ENCODE measurements around a stretch of chr11.

DNA sequence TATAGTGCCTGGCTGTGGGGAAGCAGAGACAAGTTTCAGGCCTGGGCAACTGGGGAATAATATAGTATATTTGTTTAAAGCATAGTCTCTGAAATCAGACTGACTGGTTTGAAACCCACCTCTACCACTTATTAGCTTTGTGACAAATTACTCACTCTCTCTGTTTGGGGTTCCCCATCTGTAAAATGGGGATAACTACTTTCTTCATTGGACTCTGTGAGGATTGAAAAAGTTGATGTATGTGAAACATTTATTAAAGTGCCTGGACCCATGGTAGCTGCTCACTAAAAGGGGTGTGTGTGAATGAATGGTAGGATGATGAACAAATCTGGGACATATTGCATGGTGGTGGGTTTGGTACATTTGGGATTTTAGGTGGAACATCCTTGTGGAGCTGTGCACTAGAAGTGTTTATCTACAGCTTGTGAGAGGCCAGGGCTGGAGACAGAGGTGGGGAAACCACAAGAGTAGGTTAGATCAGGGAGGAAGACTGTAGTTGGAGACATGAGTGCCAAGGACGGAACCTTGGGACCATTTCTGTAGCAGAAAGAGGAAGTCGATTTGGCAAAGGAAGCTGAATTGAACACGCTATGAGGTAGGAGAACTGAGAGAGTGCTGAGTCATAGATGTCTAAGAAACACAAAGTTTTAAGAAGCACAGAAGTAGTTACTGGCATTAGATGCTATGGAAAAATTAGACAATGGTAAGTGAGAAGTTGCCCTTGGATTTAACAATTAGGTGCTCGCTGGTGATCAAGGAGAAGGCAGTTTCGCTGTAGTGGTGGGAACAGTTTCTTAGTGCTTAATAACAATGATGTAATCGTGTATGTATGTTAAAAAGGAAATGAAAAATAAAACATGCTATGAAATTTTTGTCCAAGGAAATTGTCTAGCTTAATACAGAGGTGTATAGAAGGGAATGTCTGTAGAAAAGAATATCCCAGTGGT, 52.7 kb downstream of the SWAP70 start:
- PRO-cap: no peak

DNA sequence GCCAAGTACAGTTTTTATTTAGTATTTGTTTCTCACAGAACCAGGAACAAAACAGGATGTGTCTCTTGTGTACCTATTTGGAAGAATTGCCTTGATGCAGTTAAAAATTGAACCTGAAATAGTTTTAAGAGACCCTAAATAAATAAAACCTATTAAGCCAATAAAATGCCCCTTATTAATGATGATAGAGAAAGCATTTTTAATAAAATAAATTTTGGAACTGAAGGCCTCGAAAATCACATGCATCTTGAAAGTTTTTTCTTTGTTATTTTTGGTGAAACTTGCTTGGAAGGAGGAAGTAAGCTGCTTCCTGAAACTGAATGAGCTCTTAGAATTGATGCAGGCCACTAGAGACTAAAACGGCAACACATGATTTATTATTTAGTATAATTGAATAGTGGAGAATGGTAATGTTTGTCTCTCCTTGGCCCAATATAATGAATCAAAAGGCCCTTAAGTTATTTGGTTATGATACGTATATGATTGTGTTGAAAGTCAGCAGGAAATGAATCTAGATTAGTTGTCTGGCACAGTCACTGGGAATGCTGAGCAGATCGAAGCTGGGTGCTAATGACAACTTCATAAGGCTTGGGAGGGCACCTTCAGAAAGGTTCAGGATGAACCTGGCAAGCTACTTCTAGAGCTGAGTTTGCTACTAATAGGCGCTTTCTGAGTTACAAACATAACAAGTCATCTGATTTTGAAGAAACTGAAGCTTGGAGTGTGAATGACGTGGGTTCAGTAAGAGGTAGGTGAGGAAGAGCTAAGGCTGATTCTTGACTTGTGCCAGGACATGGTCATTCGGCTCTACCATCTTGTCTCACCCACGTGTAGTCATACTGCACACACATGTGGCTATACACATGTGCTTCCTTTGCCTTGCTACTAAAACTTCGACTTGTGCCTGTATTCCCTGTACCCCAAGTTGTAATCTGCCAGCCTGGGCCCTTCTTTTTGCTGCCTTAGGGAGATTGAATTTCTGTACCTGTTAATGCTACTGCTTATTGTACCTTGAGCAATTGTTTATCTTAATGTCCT, 56.2 kb downstream of the SWAP70 start:
- PRO-cap: no peak

DNA sequence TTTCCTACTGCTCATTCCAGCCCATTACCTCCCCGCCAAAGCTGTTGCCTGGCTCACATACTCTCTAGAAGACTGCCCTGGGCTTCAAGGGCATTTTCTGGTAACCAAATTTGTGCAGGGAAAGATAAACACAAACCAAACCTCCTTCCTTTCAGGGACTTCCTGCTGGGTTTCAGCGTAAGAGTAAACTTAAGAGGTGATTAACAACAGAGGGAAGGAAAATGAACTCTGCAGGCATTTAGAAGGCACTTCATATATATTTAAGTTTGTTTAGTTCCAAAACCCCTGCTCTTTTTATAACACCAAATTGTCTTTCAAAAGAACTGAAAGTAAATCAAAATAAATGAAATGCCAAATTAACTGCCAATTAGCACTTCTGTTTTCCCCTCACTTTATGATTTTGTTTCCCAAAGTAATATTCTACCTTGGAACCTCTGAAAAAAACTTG, 195.0 kb downstream of the SWAP70 start:
- PRO-cap: no peak

DNA sequence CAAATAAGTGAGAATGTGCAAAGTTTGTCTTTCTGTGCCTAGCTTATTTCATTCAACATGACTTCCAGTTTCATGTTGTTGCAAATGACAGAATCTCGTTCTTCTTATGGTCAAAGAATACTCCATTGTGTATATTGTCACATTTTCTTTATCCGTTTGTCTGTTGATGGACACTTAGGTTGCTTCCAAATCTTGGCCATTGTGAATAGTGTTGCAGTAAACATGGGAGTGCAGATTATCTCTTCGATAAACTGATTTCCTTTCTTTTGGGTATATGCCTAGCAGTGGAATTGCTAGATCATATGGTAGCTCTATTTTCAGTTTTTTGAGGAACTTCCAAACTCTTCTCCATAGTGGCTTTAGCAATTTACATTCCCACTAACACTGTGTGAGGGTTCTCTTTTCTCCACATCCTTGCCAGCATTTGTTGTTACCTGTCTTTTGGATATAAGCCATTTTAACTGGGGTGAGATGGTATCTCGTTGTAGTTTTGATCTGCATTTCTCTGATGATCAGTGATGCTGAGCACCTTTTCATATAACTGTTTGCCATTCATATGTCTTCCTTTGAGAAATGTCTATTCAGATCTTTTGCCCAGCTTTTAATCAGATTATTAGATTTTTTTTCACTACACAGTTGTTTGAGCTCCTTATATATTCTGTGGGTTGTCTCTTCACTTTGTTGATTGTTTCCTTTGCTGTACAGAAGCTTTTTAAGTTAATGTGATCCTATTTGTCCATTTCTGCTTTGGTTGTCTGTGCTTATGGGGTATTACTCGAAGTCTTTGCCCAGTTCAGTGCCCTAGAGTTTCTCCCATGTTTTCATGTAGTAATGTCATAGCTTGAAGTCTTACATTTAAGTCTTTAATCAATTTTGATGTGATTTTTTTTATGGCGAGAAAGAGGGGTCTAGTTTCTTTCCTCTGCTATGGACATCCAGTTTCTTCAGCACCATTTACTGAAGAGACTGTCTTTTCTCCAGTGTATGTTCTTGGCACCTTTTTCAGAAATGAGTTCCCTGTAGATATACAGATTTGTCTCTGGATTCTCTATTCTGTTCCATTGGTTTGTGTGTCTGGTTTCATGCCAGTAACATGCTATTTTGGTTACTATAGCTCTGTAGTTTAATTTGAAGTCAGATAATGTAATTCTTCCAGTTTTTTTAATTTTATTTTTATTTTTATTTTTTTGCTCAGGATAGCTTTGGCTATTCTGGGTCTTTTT, 124.2 kb downstream of the SBF2 start:
- PRO-cap: no peak

- PRO-cap: no peak
Measured at GRCh38 chr11:10209284-10209794, 84.7 kb downstream of the SBF2 start.

DNA sequence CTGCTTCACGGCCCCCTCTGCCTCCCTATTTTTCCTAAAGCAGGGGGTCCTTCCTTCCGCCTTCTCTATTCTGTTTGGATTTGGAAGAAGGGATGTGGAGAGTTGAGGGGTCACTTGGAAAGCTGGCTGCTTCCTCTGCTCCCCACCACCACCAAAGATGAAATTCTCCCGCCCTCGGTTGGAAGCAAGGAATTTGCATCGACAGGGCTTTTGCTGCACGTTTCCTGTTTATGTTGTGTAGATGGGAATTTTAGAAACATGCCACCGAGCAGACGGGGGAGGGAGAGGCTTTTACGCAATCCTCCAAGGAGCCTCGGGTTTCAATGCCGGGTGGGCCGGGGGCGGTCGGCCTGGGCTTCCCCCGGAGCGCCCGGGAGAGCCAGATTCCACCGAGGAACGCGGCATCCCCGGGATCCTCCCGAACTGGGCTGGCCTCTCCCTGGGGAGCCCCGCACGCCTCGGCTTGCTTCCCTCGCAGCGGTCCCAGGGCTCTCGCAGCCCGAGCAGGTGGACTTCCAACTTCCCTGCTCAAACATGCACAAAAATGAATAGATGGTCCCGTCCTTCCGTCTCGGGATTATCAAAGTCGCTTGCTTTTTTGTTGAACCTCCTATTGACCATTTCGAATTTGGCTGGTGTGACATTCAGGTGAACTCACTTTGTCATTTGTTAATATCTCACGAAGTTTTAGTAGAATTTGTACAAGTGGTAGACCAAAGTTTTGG, 564 bp upstream of the SBF2 start:
- PRO-cap: unidirectional peak, minus-strand start at position 159 of the sequence

- PRO-cap: no peak
Measured at GRCh38 chr11:10305236-10306181, 636 bp downstream of the ADM start.

- PRO-cap: no peak
Measured at GRCh38 chr11:10308952-10309759, 4.3 kb downstream of the ADM start.

DNA sequence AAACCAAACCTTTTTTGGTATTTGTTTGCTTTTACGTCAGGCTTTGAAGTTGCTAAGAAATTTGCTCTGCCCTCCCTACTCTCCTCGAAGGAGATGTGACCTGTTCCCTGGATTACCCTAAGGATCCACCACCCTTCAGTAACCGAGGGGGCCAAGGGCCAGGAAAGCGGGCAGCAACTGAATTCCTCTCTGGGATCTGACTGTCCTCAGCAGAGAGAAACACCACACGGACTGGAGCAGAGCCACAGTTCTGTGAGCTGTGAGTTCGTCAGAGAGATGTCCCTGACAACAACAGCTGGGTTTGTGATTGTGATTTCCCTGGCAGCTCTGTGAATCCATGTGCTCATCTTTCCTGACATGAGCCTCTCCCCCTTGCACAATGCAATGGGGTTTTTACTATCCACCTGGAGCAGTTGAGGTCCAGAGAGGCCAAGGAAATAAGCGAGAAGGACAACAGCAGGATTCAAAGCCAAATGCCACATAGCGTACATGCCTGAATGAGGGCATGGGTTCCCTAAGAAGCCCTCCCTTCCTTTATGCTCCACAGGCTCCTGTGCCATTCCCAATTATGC, 69.4 kb upstream of the AMPD3 start:
- PRO-cap: no peak

GRCh38 chr11:10527223-10527904, 13.6 kb downstream of the RNF141 start:
- PRO-cap: no peak

DNA sequence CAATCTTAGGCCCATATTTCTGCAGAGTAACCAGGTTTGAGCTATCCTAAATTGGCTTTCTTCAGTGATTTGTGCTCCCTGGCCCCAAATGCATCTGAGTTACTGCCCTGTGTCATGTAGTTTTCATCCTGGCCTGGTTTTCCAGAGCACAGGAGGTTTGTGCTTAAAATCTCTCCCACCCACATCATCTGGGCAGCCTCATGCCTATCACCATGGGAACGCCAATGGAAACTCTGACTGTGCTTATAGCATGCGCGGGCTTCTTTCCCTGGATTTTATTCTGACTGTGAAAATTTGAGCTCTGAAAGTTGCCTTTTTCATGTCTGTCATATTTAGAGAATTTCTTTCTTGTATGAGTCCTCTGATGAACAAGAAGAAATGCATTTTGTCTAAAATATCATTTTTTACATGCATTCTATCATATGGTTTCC, 55.3 kb downstream of the IRAG1 start:
- PRO-cap: no peak

DNA sequence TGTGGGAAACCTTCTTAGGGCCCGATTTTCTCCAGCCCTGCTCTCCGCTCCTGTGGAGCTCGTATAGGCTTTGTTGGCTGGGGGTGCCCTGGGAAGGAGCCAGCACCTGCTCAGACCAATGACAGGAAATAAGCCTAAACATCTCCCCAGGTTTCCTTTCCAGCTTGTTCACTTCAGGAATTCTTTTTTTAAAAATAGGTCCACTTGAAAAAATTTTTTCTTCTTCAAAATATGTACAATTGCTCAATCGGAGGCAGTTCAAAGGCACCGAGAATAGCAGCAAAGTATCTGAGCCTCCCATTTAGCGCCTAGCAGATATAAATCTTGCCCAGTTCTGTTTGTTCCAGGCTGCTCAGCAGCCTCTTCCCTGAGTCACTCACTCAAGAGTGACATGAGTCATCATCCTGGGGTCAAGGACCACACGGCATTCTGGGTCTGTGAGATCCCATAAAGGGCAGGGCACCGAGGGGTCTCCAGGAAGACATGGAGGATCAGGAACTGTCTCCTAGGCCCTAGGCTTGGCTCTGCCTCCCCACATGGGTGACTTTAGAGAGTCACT, 34.0 kb downstream of the IRAG1 start:
- PRO-cap: unidirectional peak, plus-strand start at position 427 of the sequence

DNA sequence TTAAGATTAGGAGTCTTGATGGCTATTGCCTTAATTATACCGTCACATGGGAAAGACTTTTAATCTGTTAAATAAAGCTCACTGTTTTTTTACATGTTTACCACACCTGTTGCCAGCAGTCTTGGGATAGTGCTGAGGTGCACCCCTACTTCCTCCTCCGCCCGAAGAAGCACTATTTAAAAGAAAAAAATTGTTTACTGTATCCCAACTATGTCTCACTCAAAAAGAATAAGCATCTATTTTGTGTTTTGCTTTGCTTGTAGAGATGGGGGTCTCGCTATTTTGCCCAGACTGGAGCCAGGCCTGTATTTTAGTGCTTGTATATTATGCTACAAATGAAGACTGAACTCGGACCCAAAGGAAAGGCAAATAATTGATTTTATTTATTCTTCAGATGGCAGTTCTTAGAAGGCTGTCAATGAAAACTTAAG, 2.0 kb downstream of the EIF4G2 start:
- PRO-cap: no peak

DNA sequence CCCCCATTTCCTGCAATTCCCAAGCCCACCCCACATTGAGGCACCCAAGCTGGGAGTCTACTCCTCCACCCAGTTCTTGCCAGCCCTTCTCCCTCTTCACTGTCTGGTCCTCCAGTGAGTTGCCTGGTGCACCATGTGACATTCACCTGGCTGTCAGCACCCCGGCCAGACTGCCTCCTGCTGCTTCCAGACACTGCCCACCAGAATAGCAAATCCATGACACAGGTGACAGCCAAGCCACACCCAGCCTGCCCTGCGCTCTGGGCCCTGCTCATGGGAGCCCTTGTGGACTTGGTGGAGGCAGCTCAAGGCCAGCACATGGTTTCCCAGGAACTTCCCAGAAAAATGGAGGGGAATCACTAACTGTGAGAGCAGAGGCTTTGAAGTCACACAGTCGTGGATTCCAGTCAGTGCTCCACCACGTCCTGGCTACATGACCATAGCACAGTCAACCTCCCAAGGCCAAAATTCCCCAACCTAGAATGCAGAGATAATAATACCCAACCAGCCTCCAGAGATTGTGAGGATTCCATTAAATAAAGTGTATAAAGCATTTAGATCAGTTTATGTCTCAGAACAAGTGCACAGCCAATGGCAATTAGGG, 96.4 kb upstream of the CSNK2A3 start:
- PRO-cap: no peak

DNA sequence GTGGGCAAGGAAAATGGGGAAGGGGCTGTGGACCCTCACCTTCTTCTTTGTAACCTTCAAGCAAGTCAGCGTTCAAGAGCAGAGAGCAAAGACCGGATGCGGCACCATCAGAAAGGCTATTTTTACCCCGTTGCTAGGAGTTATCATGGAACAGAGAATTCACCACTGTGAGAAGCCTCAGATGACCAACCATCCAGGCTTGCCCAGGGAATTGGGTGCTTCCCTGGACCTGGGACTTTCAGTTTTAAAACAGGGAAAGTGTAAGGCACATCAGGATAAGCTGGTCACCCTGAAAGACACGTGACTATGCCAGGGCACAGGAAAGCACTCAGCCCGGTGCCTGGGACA, 10.5 kb downstream of the GALNT18 start:
- PRO-cap: no peak

- PRO-cap: no peak
Measured at GRCh38 chr11:11963156-11963505, 45.3 kb downstream of the DKK3 start.

DNA sequence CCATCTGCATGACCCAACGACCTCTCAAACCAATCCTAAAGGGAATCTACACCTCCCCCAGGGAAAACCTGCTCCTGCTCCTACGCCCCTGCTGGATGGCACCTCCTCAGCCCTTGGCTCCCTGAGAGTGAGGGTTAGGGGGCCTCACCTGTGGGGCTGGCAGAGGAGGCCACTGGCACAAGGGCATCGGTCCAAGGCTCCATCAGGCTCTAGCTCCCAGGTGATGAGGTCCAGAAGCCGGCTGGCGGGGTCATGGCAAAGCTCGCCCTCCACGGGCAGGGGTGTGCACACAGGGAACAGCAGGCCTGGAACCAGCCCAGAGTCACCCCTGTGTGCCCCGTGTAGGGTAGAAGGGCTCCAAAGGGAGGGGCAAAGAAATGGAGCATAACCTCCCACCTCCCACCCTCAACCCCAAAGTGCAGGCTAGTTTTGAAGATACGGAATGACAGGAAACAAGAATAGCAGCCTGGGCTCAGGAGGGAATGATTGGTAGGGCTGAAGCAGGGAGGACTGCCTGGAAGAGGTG, 42.7 kb downstream of the DKK3 start:
- PRO-cap: no peak

DNA sequence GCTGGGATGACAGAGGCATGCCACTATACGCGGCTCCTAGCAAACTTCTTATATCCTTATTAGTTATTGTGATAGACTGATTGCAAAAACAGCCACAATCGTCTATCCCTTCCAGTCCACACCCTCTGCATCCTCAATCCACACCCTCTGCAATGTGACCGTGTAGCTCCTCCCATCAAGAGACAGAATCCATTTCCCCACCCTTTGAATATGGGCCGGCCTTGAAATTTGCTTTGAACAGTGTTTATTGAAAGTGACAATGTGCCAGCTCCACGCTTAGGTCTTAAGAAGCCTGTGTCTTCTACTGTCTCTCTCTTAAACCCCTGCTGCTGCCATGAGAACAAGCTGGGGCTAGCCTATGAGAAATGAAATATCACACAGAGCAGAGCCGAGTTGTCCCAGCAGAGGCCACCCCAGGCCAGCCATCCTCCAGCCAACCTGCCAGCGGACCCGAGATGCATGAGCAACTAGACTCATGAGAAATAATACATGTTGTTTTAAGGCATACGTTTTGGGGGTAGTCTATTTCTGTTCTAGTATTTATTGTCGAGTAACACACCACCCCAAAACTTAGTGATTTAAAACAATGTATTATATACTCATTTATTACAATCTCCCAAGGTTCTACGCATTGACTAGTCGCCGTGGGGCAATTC, 22.3 kb upstream of the MICAL2 start:
- PRO-cap: unidirectional peak, minus-strand start at position 57 of the sequence; unidirectional peak, minus-strand start at position 154 of the sequence

- PRO-cap: no peak
Measured at GRCh38 chr11:12114133-12115370, 4.2 kb downstream of the MICAL2 start.

DNA sequence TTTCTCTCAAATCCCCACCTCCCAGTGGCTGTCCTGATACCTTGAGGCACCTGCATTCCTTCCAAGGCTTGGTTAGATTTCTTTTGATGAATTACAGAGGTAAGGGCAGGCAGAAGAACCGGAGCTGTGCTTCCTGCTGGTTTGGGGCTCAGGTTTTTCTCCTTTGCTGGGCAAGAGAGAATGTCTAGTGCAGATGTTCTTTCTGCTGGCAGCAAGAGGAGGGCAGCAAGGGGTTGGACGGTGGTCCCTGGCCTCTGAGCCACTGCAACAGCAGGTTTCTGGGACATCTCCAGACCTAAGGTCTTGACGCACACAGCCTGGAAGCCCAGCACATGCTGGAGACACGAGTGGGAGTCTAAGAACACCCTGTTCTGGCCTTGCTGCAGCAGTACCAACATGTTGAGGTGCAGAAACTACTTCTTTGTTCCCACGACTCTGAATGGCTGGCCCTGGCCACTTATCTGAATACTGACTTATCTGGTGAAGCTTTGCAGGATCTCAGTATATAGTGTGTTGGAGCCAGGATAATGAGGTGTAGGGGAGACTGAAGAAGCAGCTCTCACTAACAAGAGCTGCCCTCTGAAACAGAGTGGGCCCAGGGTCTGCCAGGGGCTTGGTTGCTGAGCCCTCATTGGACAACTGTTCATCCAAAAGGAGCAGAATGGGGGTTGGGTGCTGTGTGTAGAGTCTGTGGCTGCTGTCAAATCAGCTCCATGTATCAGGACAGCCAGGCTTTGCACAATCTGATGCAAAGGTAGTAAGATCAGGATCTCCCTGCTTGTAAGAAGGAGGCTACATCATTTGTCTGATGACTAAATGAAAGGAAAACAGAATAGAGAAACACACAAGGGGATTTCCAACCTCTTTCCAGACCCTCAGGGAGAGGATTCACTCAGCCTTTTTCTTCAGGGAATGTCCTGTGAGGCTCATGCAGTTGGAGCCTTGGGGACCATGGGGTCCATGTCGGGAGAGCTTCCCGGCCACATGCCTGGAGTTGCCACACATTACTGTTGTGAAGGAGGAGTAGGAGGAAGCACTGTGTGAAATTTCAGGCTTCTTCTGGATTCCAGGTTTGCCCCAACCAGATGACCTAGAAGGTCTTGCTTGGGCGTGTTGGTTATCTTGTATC, 7.0 kb downstream of the MICAL2 start:
- PRO-cap: no peak